Iris pigment epithelial cell (primary cell): ENCODE data around the gene SHPRH.

DNA sequence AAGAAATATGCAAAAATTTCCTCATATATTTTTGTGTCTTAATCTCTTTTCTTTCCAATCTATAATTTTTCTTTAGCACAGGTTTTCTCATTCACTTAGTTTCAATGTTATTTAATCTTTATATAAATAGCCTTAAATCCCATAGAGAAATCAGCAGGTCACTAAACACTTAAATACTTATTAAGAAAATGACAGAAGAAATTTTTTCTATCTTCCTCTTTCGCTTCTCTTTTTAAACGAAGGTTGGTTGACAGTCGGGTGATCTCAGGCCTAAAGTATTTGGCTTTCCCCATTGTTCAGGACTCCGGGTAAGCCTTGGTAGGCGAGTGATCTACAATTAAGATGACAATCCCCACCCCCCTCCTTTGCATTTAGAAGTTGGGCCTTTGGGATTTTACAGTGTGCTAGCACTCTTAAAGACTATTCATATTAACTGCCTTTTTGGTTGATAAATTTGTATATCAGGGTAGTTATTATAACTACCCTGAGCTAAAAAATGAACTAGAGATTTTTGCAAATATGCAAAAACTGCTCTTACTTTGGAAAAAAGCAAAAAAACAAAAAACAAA, 19.7 kb upstream of the UTRN start:
- RRBS: no CpG with 5 or more reads among the region's 5 CpGs

DNA sequence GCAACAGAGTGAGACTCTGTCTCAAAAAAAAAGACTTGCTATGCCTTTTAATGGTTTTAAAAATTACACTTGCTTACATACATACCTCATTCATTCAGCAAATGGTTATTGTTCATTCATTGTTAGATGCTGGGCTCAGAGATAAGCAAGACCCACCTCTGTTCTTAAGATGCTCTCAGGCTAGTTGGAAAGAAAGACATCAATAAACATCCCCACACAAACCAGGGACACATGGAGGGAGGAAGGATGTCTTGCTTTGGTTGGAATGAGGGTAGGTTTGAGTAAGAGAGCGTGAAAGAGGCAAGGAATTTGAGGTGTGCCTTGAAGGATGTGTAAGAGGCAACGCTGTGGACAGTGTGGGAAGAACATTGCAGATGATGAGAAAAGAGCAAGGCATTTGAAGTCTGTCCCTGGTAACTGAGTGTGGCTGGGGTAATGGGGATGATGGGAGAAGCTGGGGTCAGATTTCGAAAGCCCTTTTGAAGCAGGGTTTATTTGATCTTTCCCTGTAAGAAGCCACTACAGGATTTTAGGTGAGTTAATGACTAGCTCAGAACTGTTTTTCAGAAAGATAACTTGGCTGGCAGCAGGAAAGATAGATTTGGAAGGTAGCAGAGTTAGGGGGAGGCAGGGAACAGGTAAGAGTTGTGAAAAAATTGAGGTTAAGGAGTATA, 17.5 kb downstream of the UTRN start:
- RRBS: no CpG with 5 or more reads among the region's 3 CpGs

- RRBS: no CpG with 5 or more reads among the region's 3 CpGs
Measured at GRCh38 chr6:144336716-144337310, 51.7 kb downstream of the UTRN start.

DNA sequence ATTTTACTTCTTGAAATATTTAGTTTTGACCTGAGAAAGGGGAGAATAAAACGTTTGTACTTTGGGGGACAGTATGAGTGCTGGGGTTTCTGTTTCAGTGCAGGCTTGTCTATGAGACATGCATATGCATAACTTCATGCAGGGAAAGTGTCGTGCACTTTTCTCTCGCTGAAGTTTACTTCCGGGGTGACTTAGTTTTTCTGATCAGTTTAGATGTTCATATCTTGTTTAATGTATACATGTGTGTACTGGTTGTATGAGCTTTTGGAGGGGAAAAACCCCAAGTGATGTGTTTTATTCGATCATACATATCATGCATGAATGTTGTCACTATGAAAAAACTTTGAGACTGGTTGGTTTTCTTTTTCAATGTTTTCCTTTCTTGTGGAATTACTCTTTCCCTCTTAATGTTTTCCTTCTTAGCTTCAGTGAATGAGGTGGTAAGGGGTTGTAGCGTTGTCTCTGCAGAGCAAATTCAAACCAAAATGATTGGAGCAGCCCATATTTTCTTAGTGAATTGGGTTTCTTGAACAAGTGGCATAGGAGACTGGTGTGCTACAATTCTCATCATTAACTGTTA, 59.7 kb downstream of the UTRN start:
- RRBS: no CpG with 5 or more reads among the region's 6 CpGs

DNA sequence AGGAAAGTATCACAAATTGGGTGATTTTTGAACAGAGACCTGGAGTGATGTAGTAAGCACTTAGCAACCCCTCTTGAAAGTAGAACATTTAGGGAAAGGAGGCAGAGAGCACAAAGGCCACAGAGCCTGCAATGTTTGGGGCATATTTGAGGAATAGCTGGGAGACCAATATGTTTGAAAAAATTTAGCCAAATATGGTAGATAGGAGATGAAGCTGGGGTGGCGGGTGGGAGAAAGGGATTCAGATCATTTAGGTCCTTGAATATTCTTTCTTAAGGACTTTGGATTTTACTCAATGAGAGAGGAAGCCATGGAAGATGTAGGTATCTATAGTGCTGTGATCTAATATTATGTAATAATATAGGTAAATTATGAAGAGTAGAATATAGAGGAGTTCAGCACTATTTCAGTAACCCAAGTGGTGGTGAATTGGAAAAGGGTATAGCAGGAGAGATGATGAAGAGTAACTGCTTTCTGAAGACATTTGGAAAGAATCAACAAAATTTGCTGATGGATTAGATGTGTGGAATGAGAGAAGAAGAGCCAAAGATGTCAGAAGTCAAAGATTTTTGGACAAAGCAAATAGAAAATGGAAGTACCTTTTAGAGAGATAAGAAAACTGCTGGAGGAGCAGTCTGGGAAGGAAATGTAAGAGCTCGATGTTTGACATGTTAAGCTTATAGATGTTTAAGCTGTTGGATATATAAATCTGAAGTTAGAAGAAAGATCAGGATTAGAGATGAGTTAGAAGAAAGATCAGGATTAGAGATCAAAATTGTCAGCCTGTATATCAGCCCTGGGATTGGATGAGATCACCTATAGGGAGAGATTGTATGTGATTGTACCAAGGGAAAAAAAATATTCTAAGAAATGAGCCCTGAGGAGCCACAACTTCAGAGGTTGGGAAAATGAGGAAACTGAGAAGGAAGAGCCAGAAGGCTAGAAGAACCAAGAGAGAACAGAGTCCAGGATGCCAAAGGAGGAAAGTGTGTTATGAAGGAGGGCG, 417.8 kb downstream of the UTRN start:
- RRBS: no CpG with 5 or more reads among the region's 3 CpGs

DNA sequence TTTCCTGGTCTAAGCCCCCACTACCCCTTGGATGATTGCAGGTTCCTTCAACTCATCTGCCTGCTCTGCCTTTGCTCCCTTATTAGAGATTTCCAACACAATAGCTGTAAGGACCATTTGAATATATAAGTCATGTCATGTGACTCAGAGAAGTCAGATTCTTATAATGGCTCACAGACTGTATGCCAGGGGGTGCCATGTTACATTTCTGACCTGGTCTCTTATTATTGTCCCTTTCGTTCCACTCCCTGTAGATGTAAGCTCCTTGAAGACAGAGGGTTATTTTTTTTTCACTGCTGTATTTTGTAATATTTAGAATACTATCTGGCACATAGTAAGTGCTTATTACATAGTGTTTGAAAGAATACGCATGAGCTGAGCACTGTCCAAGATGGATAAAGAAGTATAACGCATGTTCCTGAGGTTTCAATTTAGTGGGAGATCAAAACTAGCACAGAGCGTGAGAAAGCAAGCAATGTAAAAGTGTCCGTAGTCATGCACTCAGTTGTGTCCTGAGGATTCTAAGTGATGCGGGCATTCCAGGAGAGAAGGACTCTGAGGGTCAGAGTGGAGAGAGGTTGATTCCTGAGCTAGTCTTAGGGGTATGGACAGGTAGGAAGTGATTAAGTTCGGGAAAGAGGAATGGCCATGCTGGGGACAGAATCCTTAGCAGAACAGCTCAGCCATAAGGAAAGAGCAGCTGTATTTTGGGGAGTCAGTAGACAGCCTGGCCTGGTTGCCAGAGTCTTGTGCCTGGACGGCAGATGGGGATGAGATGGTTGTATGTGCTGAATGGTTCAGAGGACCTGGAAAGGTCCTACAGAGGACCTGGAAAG, 449.8 kb downstream of the UTRN start:
- RRBS: no CpG with 5 or more reads among the region's 8 CpGs

DNA sequence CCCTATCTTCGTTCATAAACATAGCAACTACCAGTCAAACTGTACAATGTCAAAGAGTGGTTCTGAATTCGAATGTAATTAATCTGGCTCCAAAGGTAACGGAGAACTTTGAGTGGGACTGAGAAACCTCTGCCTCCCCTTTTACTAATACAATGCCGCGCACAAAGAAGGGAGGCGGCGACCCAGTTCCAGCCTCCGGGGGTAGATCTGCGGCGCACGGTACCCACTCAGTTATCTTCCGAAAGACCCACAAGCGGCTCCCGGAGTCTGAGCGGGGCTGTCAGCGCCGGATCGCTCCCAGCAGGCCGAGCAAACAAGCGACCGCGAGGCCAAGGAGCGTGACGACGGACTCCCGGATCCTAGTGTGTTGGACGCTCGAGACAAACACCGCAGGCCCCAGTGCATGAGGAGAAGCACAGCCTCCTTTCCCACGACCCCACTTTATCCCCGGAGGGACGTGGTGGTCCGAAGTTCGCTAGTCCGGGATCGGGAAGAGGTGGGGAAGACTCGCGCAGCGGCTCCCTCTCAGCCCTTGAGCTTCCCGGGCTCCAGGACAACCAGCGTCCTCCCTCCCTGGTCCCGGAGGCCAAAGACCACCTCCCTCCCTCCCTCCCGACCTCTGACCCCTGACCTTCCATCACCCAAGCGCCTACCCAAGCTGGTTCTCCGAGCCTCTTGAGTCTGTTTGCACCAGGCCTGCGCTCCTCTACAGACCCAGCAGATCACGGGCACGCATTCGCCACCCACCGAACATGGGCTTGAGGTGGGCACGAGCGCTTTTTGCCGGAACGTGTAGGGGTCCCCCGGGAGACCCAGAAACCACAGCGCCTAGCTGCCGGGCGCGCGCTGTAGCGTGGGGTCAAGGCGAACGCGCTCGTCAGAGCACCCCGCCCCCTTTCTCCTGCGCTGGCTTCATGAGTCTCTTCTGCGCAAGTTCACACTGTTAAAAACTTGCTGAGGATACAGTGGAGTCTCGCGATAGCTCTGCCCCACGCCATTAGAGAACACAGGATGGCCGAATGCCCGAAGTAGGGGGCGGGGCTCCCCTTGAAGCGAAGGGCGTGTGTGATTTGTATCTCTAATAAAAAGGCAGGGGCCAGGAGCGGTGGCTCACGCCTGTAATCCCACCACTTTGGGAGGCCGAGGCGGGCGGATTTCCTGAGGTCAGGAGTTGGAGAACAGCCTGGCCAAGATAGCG, at the start of gene SHPRH:
Gene SHPRH (minus strand): TSS at position 855 of the 1,198 bp plus-strand sequence.
- RRBS: 3% methylated on average over 27 of the region's 82 CpGs

- RRBS: no CpG with 5 or more reads among the region's 1 CpG
Measured at GRCh38 chr6:146271248-146271536, 242.3 kb downstream of the GRM1 start.

- RRBS: no CpG with 5 or more reads among the region's 5 CpGs
Measured at GRCh38 chr6:146860464-146861306, 261.9 kb downstream of the ADGB start.

GRCh38 chr6:147211423-147211838, 7.2 kb downstream of the STXBP5 start:
- RRBS: no CpG with 5 or more reads among the region's 4 CpGs

- RRBS: no CpG with 5 or more reads among the region's 1 CpG
Measured at GRCh38 chr6:147386742-147387508, 121.6 kb upstream of the SAMD5 start.

- RRBS: no CpG with 5 or more reads among the region's 6 CpGs
Measured at GRCh38 chr6:148021745-148022214, 320.9 kb upstream of the SASH1 start.

GRCh38 chr6:148192889-148193824, 149.5 kb upstream of the SASH1 start:
- RRBS: no CpG with 5 or more reads among the region's 8 CpGs

DNA sequence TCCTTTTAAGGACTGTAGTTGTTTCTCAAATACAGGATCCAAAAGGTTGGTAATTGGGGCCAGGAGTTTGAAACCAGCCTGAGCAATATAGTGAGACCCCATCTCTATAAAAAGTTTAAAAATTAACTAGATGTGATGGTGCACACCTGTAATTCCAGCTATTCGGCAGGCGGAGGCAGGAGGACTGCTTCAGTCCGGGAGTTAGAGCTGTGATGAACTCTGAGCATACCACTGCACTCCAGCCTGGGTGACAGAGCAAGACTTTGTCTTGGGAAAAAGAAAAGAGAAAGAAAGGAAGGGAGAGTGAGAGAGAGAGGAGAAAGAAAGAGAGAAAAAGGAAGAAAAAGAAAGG, 143.2 kb upstream of the SASH1 start:
- RRBS: no CpG with 5 or more reads among the region's 3 CpGs

GRCh38 chr6:148384015-148384532, 41.4 kb downstream of the SASH1 start:
- RRBS: no CpG with 5 or more reads among the region's 5 CpGs

DNA sequence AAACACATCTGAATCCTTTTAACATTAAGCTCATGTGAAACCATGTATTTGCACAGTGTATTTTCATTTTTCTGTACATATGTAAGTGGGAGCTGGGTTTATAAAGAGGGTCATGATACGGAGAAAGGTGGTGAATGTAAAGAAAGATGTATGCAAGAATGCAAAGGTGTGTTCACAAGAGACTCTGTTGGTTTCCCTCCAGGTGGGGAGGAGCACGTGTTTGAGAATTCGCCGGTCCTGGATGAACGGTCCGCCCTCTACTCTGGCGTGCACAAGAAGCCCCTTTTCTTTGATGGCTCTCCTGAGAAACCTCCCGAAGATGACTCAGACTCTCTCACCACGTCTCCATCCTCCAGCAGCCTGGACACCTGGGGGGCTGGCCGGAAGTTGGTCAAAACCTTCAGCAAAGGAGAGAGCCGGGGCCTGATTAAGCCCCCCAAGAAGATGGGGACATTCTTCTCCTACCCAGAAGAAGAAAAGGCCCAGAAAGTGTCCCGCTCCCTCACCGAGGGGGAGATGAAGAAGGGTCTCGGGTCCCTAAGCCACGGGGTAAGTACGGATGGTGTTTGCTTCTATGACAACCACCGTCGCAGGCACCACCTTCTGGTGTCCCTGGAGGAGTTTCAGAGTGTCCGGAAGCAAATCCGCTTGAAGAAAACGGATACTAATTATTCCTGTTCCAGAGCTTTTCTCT, 176.9 kb downstream of the SASH1 start:
- RRBS: no CpG with 5 or more reads among the region's 21 CpGs

- RRBS: 95% methylated on average over 4 of the region's 23 CpGs
Measured at GRCh38 chr6:148533451-148534129, 191.0 kb downstream of the SASH1 start.

- RRBS: 95% methylated on average over 6 of the region's 17 CpGs
Measured at GRCh38 chr6:148548266-148548827, 198.5 kb upstream of the UST start.

- RRBS: no CpG with 5 or more reads among the region's 4 CpGs
Measured at GRCh38 chr6:148566310-148566731, 180.5 kb upstream of the UST start.